ENCODE measurements around the genes PPP1R12C, COX6B2, GARIN5B and IL11.

GRCh38 chr19:54551889-54552350, 21.7 kb upstream of the LILRA2 start:
- CAGE, long polyA plus RNA: no peak
- RRBS: no CpG with 5 or more reads among the region's 15 CpGs

- CAGE, long polyA plus RNA: no peak
- RRBS: no CpG with 5 or more reads among the region's 9 CpGs
Measured at GRCh38 chr19:54593807-54594382, 463 bp downstream of the LILRA1 start.

GRCh38 chr19:54642765-54643570, 12.7 kb downstream of the LILRB1 start:
- CAGE, long polyA plus RNA: no peak
- RRBS: no CpG with 5 or more reads among the region's 13 CpGs

DNA sequence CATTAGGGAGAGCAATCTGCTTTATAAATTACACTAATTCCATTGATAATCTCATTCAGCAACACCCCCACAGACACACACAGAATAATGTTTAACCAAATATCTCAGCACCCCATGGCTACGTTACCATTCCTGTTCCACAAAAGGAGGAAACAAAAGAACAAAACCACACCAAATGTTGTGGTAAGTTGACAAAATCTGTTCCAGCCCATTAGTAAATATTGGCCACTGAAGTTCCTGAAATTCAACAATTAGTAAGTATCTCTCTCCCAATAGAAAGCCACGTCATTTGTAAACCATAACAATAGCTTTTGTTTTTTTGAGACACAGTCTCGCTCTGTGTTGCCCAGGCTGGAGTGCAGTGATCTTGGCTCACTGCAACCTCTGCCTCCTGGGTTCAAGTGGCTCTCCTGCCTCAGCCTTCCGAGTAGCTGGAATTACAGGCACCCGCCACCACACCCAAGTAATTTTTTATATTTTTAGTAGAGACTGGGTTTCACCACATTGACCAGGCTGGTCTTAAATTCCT, 2.3 kb upstream of the FCAR start:
- CAGE, long polyA plus RNA: no peak
- RRBS: no CpG with 5 or more reads among the region's 5 CpGs

GRCh38 chr19:55080860-55082104, 5.6 kb downstream of the EPS8L1 start:
- CAGE, long polyA plus RNA: no peak
- RRBS: 0% methylated on average over 8 of the region's 89 CpGs

GRCh38 chr19:55113427-55114355, 3.7 kb downstream of the PPP1R12C start:
- CAGE, long polyA plus RNA: no peak
- RRBS: no CpG with 5 or more reads among the region's 21 CpGs

DNA sequence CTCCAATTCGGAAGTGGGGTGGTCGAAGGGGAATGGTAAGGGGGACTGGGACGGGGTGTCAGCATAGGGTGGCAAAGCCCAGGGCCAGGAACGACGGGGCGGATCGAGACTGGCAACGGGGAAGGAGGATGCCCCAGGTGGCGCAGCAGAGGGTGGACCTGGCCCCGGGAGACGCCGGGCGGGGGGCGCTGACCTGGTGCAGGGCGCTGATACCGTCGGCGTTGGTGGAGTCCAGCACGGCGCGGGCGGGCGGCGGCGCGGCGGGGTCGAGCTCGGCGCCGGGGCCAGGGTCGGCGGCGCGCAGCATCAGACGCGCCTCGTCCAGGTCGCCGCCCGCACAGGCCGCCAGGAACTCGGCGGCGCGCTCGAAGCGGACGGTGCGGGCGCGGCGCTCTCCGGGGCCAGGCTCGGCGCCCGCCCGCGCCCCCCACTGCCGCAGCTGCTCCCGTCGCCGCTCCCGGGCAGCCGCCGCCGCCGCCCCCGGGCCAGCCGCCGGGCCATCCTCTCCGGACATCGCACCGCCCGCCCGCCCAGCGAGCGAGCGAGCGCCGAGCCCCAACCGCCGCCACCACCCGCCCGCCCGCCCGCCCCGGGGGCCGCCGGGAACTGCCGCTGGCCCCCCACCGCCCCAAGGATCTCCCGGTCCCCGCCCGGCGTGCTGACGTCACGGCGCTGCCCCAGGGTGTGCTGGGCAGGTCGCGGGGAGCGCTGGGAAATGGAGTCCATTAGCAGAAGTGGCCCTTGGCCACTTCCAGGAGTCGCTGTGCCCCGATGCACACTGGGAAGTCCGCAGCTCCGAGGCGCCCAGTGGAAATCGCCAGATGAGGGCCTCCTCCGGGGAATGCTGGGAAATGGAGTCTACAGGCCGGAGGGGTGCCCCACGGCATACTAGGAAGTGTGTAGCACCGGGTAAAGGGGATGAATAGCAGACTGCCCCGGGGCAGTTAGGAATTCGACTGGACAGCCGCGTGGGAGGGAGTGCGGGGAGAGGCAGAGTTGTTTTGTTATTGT, at the start of gene PPP1R12C:
PPP1R12C (minus strand) TSS at position 608 of the 1,011 bp plus-strand sequence.
- CAGE, long polyA plus RNA: no peak
- RRBS: under 1% methylated on average over 39 of the region's 117 CpGs

GRCh38 chr19:55159645-55160301, 2.2 kb upstream of the TNNI3 start:
- CAGE, long polyA plus RNA: no peak
- RRBS: 32% methylated on average over 1 of the region's 10 CpGs

DNA sequence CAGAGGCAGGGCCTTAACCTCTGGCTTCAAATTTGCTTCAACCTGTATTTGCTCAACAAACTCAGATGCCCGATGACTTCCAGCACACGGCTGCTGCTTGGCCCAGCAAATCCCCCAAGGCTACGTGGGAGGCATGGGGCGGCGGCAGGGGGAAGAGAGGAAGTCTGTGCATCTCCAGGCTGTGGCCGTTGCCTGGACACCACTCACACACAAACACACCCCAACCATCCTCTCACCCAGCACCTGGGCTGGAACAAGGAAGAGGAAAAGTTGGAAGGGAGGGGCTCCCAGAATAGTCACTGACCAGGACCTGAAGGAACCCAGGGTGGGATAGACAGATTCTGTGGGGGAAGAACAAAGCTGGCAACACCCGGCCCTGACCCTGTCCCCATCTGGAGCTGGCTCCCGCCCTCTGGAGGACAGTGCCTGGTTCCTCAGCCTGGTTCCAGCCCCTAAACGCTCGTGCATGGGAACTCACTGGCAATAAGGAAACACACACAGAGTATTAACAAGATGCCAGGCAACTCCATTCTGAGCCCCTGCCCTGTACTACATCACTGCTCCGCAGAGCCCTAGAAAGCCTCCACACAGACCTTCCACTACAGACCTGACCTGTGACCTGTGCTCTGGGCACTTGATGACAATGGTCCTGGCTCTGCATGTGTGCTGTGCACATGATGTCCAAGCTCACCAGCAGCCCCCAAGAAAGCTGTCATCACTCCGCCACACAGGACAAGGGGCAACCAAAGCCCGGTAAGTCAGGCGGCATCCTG, 11.1 kb downstream of the PPP6R1 start:
- CAGE, long polyA plus RNA: no peak
- RRBS: no CpG with 5 or more reads among the region's 14 CpGs

- CAGE, long polyA plus RNA: no peak
- RRBS: 26% methylated on average over 2 of the region's 23 CpGs
Measured at GRCh38 chr19:55254146-55255138, 4.4 kb downstream of the PPP6R1 start.

DNA sequence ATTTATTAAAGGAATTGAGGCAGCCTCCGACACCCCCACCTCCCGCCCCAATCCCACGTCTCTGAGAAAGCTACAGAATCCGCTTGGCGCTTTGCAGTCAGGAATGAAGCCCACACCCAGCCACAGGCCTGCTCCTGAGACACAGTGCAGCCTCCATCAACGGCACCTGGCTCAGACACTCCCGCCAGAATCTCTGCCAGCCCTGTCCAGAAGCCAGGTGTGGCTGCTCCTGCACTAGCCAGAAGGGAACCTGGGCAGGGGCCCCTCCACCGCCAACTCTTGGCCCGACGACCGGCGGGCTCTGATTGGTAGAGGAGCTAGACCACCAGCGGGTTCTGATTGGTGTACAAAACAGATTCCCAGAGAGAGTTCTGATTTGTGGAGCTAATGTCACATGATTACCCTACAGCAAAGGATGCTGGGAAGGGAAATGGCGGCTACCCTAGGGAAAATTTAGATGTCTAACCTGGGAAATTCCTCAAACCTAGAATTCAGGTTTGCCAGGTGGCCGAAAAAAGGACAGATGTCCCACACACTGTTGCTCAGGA, 2.9 kb upstream of the PPP6R1 start:
- CAGE, long polyA plus RNA: no peak
- RRBS: no CpG with 5 or more reads among the region's 15 CpGs

- CAGE, long polyA plus RNA: no peak
- RRBS: no CpG with 5 or more reads among the region's 25 CpGs
Measured at GRCh38 chr19:55308282-55308888, 16.8 kb downstream of the TMEM150B start.

DNA sequence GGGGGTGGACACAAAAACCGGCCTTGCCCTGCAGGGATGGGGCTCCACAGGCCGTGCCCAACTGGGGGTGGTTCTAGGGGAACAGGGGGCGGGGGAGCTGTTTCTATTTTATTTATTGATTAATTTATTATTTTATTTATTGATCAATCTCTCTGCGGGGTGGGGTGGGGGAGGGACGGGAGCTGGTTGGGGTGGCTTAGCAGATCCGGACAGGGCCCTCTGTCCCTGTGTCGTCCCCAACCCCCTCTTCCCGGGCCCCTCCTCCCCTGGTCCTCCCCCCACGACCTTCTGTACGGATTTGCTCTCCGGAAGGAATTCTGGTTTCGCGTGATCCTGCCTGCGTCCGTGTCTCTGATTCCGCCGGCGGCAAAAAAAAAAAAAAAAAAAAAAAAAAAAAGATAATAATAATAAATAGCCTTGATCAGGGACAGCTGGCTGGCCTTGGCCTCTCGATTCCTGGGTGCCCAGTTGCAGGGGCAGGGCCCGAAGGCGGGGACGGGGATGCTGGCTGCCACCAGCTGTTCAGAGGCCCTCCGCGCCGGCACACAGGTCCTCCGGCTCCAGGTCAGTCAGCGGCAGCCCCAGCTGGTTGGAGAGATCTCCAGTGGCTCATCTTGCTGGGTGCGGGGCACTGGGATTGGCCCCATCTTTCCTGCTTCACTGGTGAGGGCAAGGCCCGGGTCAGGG, 12.8 kb downstream of the TMEM150B start:
- CAGE, long polyA plus RNA: no peak
- RRBS: 85% methylated on average over 11 of the region's 29 CpGs

DNA sequence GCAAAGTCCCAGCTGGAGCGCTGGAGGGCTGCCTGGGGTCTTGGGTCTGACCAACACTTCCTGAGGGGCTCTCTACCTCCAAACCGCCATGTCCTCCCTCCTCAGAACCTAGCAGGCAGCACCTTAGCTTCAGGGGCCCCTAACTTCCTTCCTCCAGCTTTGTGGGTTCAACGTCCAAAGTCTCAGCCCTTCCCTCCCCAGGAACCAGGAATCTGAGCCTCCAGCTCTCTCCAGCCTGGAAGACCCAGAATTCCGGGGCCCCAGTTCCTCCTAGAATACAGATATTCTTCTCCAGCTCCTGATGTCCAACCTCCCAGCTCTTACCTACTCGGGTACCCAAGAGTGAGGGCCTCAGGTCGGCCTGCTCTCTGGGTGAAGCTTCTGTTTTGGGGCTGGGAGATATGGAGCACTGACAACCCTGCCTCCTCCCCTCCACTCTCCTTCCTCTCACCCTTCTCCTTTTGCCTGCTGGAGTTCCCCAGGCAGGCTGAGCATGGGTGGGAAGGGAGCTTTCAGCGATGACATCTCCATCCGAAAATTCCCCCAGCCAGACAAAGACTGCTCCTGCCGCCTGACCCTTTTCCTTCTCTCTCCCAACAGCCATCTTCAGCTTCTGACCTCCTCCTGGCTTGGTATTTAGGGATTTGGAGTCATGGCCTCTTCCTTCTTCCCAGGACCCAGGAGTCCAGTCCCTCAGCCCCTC, 3.5 kb downstream of the TMEM150B start:
- CAGE, long polyA plus RNA: no peak
- RRBS: no CpG with 5 or more reads among the region's 9 CpGs

DNA sequence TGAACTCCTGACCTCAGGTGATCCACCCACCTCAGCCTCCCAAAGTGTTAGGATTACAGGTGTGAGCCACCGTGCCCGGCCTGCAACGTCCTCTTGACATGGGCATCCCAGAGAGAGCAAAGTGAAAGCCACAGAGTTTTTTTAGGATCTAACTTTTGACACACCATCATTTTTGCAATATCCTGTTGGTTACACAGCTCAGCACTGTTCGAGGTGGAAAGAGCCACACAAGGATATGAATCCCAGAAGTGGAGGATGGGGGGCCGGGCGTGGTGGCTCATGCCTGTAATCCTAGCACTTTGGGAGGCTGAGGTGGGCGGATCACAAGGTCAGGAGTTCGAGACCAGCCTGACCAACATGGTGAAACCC, 6.6 kb upstream of the TMEM150B start:
- CAGE, long polyA plus RNA: no peak
- RRBS: no CpG with 5 or more reads among the region's 8 CpGs

DNA sequence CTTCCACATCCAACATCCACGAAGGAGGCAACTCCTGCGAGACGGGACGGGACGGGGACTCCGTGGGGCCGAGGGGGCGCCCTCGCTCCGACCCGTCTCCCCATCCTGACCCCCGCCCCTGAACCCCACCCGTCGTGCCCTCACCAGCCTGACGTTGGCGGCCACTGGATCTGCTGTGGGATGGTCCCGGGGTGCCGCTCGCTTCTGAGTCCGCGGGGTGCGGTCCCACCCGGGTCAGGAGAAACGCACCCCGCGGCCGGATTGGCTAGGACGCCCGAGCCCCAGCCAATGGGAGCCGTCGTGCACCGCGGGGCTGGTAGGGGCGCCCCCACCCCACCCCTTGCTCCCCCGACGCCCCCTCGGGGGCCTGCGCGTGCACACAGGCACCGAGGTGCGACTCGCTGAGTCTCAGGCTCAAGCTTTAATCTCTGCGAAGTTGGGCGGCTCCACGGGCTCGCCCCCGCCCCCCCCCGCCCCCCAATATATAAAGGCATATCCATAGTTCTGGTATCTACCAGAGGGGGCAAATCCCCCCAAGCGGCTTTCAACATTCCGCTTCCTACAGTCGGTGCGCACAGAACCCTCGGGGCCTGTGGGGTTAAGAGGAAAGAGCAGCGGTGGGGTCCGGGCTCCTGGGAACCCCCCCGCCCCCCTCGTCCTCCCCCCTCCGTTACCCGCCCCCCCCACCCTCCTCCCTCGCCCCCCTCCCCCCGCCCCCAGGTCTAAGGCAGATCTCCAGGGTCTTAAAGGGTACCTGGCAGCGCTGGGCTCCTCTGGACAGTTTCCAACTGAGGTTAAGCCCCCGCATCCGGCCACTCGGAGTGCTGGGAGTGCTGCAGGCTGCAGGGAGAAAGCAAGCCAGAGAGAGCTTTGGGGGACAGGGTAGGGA, at the start of gene COX6B2:
COX6B2 (minus strand) TSS at position 214 of the 889 bp plus-strand sequence.
- CAGE, long polyA plus RNA: no peak
- RRBS: 6% methylated on average over 7 of the region's 65 CpGs

DNA sequence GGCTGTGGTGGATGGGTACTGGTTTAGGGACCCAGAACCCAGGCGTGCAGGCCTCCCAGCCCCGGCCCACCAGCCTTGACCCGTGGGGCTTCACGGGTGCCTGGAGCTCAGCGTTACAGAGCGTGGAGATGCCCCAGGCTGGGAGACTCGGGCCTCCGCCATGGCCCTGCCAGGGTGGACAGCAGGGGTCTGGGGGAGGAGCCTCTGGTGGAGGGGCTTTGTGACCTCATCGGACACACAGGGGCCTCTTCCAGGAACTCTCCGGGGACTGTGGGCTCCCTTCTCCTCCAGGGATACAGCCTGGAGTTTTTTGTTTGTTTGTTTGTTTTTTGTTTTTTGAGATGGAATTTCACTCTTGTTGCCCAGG, at the start of gene GARIN5B:
GARIN5B (minus strand) TSS at position 191 of the 367 bp plus-strand sequence.
- CAGE, long polyA plus RNA: no peak
- RRBS: no CpG with 5 or more reads among the region's 10 CpGs

DNA sequence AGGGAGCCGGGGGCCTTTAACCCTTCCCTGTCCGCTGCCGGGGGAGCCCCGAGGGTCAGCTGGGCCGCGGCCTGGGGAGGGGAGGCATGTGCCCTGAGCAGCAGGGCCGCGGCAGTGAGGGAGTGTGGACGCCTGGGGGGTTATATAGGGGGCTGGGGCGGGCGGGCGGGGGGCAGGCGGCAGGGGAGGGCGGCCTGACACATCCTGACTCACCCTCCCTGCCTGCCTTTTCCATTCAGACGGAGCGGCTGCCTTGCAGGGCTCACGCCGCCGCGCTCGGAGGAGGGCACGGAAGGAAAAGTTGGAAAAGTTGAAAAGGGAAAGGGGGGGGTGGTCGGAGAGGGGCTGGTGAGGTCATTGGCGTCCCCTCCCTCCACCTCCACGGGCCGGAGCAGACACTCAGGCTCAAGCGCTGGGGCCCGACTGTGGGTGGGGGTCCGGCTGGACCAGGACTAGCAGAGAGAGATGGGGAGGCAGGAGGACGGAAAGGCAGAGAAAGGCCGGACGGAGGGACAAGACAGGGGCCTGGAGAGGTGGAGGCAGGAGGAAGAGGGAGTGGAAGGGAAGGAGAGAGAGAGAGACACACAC, at the start of gene IL11:
IL11 (minus strand) TSS at position 116 of the 588 bp plus-strand sequence.
- CAGE, long polyA plus RNA: no peak
- RRBS: 3% methylated on average over 4 of the region's 32 CpGs

GRCh38 chr19:55483712-55484260, 1.2 kb upstream of the NAT14 start:
- CAGE, long polyA plus RNA: no peak
- RRBS: no CpG with 5 or more reads among the region's 31 CpGs

DNA sequence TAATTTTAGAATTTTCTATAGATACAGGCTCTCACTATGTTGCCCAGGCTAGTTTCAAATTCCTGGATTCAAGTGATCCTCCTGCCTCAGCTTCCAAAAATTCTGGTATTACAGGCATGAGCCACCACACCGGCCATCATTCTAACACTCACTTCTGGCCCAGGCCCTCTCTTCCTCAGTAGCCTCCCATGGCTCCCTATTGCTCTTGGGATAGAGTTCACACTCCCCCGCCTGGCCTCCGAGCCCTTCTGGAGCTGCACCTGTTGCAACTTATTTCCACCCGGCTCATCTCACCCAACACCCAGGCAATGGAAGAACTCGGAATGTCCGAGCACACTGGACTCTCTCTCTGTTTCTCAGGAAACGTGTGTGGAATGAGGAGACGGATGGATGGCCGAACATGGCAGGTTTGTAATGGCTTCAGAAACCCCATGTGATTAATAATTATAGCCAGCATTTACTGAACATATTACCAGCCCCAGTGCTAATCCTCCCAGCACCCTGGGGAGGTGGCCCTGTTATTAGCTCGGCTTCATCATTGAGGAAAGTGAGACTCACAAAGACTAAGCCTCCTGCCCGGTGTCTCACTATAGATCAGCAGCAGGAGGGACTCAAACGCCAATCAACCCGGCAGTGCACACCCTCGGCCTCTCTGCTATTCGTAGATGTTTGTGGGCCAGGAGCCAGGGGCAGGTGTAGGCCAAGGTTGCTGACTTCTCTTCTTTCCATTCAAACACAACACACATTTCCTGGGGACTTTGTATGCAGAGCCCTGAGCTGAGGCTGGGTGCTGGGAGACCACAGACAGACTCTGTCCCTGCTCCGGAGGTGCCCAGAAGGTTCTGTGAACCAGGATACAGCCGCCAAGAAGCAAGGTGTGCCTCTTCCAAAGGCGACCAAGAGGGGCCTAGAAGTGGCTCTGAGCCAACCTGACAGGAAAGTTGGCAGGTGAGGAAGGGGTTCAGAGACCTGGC, 9.2 kb upstream of the SBK3 start:
- CAGE, long polyA plus RNA: no peak
- RRBS: 100% methylated on average over 2 of the region's 18 CpGs

Data from BJ (cell line).